Melanocyte of skin (primary cell): ENCODE data around the genes KPNA1, MYLK, CCDC14 and KALRN.

DNA sequence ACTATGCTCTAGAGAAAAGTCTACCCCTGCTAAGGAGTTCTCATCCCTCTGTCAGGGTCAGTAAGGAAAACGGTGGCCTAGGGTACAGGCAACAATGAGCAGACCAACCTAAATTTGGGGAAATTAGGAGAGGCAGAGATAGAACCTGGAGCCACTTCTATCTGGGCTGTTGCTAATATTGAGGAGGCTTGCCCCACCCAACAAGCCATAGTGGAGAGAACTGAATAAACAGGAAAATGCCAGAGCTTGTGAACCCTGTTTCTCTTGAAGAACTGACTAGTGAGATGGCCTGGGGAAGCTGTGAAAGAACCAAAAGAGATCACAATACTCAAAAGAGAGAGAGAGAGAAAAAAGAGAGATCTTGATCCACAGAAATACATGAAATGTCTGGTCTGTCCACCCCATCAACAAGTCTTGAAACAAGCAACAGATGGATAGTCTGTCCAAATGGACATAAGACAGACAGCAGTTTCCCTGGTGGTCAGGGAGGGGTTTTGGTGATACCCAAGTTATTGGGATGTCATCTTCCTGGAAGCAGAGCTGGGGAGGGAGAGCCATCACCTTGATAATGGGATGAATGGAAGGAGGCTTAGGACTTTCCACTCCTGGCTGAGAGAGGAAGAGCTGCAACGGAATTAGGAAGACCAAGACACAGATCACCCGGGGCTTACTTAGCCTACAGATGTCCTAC lies 63.3 kb upstream of the CASR start:
- CAGE, long polyA plus RNA, 2 experiments = no peak in any of the 2 experiments

GRCh38 chr3:122233230-122234113 lies 50.0 kb downstream of the CASR start:
- CAGE, long polyA plus RNA, 2 experiments = no peak in any of the 2 experiments

- CAGE, long polyA plus RNA, 2 experiments = no peak in any of the 2 experiments
Measured at GRCh38 chr3:122514309-122515370, at the start of gene KPNA1. Gene KPNA1, minus strand, starts transcription at chr3:122514939.

DNA sequence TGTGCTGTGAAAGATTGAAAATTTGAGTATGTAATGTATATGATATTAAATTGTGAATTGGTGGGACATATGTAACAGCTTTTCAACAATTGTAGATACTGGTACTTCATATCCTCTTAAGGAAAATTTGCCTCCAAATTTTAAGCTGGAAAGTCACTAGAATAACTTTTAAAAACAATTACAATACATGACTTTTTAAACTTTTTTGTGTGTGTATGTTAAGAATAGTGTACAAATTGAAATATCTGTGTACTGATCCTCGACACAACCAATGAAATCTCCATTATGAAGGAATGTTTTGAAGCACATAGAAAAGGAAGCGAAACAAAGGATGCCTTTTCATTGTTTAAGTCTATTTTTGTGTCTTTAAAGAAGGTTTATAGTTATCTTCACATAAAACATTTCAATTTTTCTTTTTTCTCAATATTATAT lies 1.4 kb downstream of the PARP15 start:
- CAGE, long polyA plus RNA, 2 experiments = no peak in any of the 2 experiments

DNA sequence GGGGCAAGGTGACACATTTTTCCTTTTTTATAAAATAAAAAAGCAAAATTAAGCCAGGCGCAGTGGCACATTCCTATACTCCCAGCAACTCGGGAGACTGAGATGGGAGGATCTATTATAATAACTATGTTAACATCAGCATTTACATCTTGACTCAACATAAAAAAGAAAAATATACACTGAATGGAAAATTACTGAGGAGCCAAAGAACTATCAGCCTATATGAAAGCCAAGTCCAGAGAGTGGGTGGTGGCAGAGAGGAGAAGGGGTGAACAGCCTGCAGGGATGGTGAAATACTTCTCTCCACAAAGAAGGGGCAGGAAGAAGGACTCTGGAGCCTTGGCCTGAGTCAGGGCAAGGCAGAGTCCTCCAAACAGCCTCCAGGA lies 26.0 kb downstream of the HSPBAP1 start:
- CAGE, long polyA plus RNA, 2 experiments = no peak in any of the 2 experiments

GRCh38 chr3:122973864-122974314 lies 53.7 kb downstream of the SEMA5B start:
- CAGE, long polyA plus RNA, 2 experiments = no peak in any of the 2 experiments

DNA sequence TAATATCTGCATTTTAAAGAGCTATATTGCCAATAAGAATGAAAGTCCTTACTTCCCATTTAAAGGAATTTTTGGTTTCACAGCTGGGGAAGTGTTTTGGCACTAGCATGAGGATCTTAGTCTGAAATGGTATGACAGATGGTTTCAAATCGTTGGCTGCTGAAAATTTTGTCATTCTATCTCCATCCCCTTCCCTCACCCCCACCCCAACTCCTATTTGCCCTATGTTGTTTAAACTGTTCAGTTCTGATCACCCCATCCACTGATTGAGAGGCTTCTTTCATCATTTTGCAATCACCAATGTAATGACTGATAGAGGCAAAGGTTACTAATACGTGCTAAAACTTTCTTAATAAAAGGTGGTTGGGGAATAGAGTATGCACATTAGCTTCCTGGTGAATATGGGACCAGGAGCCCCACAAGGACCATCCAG lies 105.7 kb downstream of the SEC22A start:
- CAGE, long polyA plus RNA, 2 experiments = no peak in any of the 2 experiments

GRCh38 chr3:123314300-123315591 lies 113.0 kb downstream of the SEC22A start:
- CAGE, long polyA plus RNA, 2 experiments = no peak in any of the 2 experiments

- CAGE, long polyA plus RNA, 2 experiments = no peak in any of the 2 experiments
Measured at GRCh38 chr3:123373419-123374071, 75.3 kb downstream of the ADCY5 start.

DNA sequence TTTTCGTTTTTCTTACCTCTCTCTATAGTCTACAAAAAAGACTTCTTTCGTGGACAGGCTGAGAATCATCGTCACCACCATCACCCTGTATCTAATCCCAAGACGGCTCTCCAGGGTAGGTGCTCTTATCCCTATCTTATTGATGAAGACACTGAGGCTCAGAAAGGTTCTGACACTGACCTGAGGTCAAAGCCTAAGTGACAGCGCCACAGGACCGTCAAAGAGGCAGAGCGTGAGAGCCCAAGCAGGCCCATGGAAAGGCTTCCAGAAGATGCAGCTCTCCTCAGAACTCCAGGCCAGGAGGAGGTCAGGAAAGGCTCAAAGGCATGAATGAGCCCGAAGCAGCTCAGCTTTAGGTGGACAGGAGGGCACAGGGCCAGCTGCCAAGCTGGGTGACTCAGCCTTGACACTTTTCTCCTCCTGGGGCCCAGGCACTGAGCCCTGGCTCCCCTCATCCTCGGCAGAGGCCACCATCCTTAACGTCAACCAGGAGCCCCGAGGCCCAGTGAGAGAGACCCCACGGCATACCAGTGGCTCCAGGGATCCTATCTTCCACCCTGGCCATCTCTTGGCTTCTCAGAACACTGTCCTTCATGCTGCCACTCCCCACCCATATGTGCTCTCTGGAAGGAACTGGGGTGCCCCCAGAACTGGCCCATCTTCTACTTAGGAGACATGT lies 62.9 kb downstream of the ADCY5 start:
- CAGE, long polyA plus RNA, 2 experiments = no peak in any of the 2 experiments

DNA sequence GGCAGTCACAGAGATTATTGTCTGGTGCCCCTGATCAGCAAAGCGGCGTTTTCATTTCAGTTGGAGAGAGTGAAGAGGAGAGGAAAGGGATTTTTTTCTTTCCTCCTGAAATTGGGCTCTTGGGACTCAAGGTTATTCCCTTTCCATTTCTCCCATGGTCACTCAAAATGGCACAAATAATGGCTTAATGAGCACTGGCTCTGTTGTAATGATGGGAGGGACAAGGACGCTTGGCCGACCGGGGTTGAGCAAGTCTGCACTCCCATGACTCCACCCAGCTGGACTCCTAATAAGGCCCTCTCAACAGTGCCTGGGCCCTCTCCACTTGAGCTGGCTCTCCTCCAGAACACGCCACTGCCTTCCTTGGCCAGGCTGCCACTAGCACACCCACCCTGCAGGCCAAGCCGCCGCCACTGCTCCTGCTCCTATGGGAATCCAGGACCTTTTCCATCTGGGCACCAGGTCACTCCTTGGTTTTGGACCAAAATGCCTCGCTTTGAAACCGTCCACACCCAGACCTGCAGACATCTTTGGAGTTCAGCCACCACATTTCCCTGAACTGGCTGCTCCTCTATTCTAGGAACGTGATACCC lies 42.3 kb downstream of the ADCY5 start:
- CAGE, long polyA plus RNA, 2 experiments = no peak in any of the 2 experiments

DNA sequence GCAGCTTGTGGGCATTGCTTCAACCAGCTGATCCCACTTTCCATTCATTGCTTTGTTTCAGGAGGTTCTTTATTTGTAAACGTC lies 877 bp upstream of the HACD2 start:
- CAGE, long polyA plus RNA, 2 experiments = no peak in any of the 2 experiments

DNA sequence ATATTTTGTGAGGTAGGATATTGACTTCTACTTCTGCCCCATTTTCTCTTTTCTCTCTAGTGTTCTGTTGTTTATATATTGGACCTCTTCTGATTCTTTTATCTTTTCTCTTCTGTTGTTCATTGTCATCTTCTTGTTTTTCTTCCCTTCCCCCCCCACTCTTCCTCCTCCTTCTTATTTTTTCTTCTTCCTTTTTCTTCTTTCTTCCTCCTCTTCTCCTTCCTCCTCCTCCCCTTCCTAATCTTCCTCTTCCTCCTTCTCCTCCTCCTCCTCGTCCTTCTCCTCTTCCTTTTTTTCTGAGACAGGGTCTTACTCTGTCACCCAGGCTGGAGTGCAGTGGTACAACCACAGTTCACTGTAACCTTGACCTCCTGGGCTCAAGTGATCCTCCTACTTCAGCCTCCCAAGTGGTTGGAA lies 15.0 kb upstream of the HACD2 start:
- CAGE, long polyA plus RNA, 2 experiments = no peak in any of the 2 experiments

DNA sequence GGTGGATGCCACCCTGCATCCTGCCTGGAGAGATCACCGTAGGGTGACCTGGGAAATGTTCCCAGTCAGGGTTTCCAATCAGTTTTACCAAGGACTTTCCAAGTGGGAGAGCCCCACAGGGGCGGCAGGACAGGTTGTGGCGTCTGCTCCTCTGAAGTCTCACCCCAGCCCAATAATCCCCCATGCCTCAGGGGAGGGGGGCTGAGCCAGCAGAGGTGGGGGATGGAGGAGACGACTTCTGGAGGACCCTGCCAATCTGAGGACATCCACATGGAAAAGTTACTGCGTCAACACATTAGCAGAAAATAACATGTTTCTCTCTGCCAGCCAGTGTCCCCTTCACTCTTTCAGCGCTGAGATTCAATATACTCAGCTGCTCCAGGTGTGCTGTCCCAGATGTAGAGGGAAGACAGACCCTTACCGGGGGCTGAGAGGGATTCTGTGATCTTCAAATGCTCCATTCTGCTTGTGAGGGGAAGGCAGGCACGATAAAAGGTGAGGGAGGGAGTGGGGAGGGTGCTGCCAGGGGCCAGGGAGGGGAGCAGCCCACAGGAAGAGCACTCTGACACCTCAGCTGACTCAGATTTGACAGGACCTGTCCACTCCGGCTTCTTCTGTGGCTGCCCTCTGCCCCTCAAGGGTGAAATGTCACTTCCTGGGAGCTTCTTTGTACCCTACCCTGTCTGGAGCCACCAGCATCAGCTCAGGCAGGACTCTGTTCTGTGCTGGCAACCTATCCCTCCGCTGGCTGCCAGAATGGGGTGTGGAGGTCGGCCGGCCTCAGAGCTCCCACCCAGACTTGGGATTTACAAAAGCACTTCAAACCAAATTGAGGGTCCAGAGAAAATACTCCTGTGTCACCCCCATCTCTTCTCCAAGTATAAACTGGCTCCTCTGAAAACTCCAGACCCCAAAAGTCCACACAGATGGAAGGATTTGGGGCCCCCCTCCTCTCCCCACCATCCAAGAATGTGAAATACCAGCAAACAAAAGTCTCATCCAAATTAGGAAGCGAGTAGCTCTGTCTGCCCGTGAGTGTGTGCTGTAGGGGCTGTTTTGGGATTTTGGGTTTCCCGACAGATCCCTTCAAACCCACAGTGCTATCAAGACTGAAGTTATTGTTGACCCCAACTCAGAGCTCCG lies 113.9 kb upstream of the HACD2 start:
- CAGE, long polyA plus RNA, 2 experiments = no peak in any of the 2 experiments

DNA sequence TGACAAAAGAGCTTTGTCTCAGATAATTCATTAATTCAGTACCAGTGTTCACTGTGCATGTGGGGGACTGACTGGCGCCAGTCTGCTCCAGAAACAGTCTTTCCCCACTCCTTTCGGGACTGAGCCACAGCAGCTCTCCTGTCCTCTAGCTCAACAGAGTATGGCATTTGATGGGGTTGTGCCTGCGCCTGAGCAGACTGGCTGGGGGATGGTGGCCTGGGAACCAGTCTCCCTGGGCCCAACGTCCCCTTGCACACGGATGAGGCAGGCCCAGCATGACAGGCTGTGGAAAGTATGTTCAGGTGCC lies 105.2 kb downstream of the MYLK start:
- CAGE, long polyA plus RNA, 2 experiments = no peak in any of the 2 experiments

GRCh38 chr3:123883406-123884931 lies at the start of gene MYLK:
Gene MYLK, minus strand, starts transcription at chr3:123884332.
- CAGE, long polyA plus RNA, 2 experiments = no peak in any of the 2 experiments

GRCh38 chr3:123950779-123951278 lies 10.2 kb downstream of the CCDC14 start:
- CAGE, long polyA plus RNA, 2 experiments = no peak in any of the 2 experiments

DNA sequence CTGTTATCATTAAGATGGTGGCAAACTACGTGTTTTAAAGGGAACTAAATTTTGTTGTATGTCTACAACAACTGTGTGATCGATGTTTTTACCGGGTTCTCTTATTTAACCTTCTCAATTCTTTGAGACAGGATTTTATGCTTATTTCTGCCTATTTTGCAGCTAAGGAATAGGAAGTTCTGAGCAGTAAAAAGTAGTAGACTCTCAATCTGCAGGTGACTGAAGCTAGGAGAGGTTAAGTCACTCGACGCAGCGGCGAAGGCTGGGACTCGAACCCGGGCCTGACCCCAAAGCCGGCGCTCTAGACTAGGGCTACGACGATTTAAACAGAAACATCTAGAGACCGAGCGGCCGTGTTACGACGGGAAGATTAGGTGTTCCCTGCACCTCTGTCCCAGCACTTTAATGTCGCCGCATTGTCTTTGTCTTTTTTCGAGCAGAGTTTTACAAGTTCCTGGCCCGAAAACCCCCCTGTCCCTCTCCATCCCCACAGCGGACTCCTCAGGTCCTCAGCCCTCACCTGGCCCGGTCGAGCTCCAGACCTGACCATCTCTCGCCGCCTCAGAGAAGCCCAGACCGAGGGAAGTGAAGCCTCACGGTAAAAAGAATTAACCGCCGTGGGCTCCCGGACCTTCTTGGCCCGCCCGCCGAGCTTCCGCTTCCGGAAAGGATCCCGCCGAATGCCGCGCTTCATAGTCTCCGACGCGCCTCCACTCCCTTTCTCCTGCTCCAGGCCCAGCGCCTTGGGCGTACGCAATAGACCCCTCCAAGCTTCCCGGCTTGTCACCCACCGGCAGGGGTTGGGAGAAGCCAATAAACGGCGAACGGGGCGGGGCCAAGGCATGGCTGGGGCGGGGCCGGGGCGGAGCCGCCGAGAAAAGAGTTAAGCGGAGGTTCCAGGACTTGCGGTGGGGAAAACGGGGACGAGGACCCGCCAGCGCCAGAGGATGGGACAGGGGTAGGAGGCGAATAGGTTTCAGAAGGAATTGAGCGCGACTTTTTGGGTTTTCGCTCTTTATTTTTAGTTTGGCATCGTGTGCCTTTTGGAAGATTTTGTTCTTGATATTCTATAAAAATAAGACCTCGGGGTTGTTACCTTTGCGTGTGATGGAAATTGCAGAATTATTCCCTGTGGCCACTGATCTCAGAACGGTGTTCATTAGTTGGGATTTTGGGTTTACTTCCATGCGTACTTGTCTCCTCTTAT lies at the start of gene CCDC14:
Gene CCDC14 (minus strand): TSS at position 606 of the 1,207 bp plus-strand sequence.
- CAGE, long polyA plus RNA, 2 experiments = no peak in any of the 2 experiments

- CAGE, long polyA plus RNA, 2 experiments = no peak in any of the 2 experiments
Measured at GRCh38 chr3:124032615-124033483, at the start of gene KALRN. Gene KALRN, plus strand, starts transcription at chr3:124033369.

DNA sequence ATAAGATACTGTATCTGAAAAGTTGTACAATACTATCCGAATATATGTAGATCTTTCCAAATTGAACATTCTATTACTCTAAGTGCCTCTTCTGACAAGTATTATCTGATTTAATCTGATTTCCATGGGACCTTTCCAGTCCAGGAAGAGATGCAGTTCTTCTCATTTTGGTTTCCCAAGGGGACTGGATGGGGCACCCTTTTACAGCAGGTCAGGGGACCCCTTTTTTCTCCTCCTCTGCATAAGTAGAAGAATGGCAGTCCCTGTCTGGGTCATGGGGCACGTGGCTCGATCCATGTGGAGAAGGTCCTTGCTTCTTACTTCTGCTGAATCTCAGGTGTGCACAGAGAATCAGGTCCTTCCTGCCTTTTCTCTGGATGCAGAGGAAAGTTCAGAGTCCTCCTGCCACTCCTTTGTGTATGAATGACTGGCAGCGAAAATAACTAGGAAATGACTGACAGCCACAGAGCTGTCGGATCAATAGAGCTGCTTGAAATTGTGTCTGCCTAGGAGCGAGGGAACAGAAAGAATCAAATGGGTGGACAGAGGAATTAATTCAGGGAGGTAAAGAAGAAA lies 8.3 kb downstream of the KALRN start:
- CAGE, long polyA plus RNA, 2 experiments = no peak in any of the 2 experiments